ENCODE results near the genes TEX13C, DCAF12L1, STK26, MBNL3 and RTL8B.

DNA sequence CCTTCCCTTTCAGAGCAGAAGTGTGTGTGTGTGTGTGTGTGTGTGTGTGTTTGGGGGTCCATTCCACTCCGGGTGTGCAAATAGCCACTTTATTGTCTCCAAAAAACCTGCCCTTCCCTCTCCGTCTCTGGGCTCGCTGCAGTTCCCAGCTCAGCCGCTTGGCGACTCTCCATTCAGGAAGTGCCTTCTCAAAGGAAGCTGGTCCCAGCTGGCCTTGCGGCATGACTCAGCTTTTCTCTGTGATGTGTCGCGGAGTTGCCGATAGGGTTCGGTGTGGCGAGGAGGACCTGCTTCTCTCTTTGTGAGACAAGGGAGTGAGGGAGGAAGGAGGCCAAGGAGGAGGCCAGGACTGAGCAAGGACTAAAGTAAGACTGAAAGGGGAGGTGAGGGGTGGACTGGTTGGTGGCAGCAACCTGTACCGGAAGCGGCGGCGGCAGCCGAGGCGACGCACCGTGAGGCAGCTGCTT lies at the start of gene TEX13C:
Gene TEX13C (plus strand): TSS at position 237 of the 467 bp plus-strand sequence.
- PRO-cap = no peak

DNA sequence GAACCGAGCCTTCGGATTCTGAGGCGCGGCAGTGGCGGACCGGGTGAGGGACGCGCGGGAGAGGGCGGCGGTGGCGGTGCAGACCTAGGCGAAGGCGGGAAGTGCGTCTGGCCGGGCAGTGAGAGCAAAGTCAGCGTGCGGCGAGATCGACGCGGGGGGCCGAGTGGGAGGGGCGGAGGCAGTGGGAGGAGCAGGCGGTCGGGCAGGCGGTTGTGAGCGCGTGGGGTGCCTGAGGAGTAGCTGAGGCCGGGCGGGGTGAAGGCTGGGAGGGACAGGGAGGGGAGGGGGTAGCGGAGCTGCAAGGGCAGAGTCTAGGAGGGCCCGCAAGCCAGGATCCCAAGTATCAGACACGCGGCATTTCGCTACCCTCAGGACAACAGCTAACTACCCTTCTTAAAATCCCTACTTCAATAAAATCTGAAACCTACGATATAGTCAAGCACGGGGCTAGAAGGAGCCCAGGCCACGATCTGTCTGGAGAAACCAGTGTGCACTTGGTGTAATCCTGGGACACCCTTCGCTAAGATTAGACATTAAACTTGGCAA lies at the start of gene DCAF12L1:
Gene DCAF12L1 (minus strand): TSS at position 109 of the 546 bp plus-strand sequence.
- PRO-cap = unidirectional peak, minus-strand start at position 103 of the sequence; unidirectional peak, minus-strand start at position 132 of the sequence

DNA sequence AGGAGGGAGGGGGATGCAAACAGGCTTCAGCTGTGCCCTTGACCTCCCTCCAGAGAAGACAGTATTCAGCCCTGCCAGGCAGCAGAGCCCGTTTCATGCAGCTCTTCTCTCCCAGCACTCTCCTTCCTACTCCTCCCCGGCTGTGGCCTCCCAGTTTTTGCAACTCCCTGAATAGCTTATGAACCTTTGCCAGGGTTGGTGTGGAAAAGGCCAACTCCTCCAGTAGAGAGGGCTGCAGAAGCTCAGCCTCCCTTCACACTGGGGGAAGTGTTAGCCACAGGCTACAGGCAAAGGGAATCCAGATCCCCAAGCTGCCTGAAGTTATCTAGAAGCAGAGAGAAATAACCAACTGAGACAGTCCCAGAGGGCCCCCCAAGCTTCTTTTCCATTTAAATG lies 31.7 kb upstream of the APLN start:
- PRO-cap = no peak

DNA sequence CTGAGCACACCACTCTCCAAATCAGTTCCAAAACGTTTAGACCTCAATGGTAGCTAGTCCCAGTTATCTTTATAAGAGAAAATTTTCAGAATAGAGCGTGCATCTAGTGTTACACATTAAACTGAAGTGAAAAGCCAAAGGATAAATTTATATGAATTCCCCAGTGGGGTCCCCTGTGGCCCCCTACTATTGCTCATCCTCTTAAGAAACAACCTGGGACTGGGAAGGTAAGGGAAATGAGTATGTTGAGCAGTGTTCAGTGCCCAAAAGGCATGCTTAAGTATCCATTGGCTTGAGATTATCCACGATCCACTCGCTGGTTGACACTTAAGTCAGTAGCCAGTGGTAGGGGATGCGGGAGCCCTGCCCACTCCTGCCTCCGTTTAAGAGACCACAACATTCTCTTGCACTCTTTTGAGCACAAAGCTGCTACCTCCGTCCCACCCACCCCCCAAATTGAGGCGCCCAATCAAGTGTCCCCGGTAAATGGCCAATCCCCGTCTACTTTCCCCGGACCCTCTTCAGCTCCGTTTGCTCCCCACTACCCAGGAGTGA lies 24.9 kb downstream of the UTP14A start:
- PRO-cap = no peak

GRCh38 chrX:129983861-129985091 lies 1.8 kb downstream of the BCORL1 start:
- PRO-cap = bidirectional peak, plus-strand start at chrX:129984266, minus-strand start at chrX:129984247; unidirectional peak, minus-strand start at chrX:129984676

DNA sequence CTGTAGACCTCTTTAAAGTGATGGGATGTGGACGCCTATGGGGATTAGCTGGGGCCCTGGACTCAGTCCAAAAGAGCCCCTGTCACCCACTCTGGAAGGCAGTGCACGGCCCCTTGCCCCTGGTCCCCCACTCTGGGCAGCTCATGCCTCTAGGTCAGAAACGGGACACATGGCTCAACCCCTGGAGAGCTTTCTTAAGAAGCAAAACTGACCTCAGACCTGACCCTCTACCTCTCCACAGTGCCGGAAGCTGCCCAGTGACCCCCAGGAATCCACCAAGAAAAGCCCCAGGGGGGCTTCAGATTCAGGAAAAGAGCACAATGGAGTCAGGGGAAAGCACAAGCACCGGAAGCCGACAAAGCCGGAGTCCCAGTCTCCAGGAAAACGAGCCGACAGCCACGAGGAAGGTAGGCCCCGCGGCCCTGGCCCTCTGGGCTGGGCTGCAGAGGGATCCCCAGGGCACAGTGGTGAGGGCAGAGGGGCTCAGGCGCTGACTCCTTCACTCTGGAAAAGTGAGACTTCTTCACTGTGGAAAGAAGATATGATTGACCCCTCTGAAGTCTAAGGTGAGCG lies 38.4 kb downstream of the BCORL1 start:
- PRO-cap = no peak

GRCh38 chrX:130494844-130495211 lies 93.0 kb downstream of the RBMX2 start:
- PRO-cap = no peak

- PRO-cap = no peak
Measured at GRCh38 chrX:130831037-130831520, 71.9 kb downstream of the ENOX2 start.

DNA sequence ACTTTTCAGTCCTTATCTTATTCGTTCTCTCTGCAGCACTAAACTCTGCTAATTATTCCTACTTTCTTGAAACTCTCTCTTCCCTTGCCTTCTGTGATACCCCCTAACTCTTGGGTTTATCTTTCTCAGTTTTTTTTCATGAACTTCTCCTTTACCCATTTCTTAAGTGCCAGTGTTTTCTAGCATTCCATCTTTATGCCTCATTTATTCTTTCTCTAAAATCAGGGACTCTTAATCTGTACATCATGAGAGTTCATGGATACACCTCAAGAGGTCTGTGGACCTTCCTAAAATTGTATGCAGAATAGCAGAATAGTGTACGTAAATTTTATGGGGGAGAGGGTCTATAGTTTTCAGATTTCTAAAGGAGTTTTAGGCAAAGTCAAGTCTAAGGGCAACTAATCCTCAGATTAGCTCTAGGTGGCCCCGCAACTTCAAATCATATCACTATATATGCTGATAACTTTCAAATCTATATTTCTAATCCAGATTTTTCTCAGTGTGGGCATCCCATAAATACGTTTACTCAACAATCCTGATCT lies 60.3 kb downstream of the ENOX2 start:
- PRO-cap = no peak

- PRO-cap = unidirectional peak, plus-strand start at chrX:132022783; bidirectional peak, plus-strand start at chrX:132022860, minus-strand start at chrX:132022865; bidirectional peak, plus-strand start at chrX:132022919, minus-strand start at chrX:132022891; bidirectional peak, plus-strand start at chrX:132023302, minus-strand start at chrX:132023140
Measured at GRCh38 chrX:132022645-132023423, at the start of gene STK26. Gene STK26 (plus strand): TSS chrX:132023302.

DNA sequence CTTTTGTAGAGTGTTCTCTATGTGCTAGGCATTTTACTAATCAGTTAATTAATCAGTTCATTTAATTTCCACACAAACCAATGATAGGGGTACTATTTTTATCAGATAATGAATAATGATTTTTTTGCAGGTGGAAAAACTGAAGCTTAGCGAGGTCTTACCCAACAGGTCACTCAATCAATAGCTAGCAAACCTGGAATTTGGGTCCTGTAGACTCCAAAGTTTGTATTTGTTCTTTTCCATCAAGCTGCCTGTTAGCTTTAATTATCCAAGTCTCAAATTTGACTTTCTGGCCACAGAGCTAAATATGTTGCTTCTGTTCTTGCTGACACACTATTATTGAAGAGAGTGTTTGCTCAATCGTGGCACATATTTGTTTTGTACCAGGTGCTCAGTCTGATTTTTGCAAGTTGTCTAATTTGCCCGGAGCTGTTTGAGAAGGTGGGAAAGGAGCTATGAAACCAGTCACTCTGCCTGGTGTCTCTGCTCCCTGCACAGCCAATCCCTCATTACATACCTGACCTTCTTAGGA lies 41.7 kb upstream of the FRMD7 start:
- PRO-cap = no peak

GRCh38 chrX:132213971-132214657 lies 5.1 kb downstream of the RAP2C start:
- PRO-cap = no peak

DNA sequence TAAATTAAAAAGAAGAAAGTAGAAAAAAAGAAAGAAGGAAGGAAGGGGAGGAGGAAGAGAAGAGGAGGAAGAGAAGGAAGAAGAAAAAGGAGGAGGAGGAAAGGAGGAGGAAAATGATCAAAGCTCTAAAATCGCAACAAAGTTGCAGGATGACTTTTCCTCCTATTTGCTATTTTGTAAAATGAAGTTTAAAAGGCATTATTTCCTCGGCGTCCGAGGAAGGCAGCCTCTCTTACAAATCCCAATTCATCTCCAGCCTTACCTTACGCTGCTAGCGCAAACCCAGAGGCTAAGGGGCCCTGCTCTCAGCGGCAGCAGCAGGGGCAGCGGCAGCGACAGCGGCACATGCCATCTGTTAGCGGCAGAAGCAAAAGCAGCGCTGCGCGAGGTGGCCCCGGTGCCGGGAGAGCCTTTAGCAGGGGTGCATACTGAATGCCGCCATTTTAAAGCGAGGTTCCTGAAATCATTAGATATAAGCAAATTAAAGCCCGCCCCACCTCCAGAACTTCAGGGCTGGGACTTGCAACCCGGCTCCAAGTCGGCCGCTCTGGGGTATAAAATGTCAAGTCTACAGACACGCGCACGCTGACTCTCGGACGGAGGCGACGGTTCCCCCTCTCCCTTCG lies at the start of gene MBNL3:
Gene MBNL3 (minus strand): TSS at position 450 of the 626 bp plus-strand sequence.
- PRO-cap = unidirectional peak, plus-strand start at position 198 of the sequence; unidirectional peak, plus-strand start at position 285 of the sequence; bidirectional peak, plus-strand start at position 364 of the sequence, minus-strand start at position 357 of the sequence; bidirectional peak, plus-strand start at position 583 of the sequence, minus-strand start at position 549 of the sequence

DNA sequence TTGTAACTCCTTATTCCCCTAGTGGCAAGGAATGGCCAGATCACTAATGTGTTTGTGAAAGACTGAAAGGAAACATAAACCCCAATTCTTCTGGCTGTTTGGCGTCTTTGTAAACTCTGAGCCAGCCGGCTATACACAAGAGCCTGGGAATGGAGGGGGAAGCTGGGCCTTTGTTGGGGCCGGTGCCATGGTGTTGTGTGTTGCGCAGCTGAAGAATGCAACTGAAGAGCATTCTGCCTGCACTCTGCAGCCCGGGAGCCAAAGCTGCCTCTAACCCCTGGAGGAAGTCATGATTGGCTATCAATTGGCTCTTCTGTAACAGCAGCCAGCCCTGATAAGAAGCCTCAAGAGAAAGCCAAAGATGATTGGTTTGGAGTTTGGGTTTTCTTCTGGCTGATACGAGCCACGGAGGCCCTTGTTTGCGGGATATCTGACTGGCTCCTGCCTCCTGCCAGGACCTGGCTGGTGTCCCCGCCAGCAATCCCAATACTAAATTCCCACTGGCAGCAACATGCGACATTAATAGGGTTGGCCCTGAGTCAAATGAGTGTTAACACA lies 89.8 kb upstream of the TFDP3 start:
- PRO-cap = bidirectional peak, plus-strand start at position 427 of the sequence, minus-strand start at position 223 of the sequence

DNA sequence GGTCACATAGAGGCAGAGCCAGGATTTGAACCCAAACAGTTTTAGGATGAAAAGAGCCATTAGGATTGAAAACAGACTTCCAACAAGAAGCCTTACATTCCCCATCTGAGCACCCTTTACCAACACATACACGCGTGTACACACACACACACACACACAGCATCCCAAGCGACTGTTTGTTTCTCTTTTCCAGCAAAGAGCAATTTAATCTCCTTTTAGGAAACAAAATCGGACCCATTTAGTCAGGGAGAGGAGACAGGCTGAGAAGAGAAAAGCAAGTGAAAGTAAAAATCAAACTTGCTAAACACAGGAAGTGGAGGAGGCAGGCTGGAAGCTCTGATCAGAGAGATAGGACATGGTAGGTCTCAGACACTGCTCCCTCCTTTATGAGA lies 62.4 kb downstream of the GPC3 start:
- PRO-cap = no peak

DNA sequence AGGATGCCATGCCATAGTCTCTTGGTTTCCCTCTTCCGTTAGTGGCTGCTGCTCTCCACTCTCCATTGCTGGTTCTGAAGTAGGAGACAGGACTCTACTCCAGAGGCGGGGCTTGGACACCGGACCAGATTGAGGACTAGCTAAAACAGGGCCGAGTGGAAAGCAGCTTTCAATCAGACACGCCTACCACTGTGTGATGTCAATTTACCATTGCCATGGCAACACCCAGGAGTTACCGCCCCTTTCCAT lies 88.7 kb upstream of the CCDC160 start:
- PRO-cap = no peak

DNA sequence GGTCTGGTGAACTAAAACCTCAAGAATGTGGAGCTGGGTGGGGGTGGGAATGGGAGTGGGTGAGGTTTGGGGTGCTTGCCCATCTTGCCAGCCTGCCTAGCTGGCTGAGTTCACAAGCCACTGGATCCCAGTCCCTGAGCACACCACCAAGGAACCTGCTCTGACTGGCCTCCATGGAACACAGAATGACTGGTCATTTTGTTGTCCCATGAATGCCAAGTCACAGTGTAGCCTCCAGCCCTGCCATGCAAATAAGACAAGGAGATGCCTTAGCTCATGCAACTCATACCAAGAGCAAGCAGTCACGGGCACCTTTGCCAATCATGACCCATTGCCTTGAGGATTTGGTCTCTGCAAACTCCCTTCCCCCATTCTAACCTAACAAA lies 12.2 kb upstream of the PLAC1 start:
- PRO-cap = no peak

DNA sequence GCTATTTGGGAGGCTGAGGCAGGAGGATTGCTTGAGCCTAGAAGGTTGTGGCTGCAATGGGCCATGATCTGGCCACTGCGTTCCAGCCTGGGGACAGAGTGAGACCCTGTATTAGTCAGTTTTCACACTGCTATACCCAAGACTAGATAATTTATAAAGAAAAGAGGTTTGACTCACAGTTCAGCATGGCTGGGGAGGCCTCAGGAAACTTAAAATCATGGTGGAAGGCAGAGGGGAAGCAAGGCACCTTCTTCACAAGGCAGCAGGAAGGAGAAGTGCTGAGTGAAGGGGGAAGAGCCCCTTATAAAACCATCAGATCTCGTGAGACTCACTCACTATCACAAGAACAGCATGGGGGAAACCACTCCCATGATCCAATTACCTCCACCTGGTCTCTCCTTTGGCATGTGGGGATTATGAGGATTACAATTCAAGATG lies 31.9 kb upstream of the MOSPD1 start:
- PRO-cap = no peak

GRCh38 chrX:135022420-135023114 lies at the start of gene RTL8B:
Gene RTL8B (minus strand): TSS chrX:135022542.
- PRO-cap = bidirectional peak, plus-strand start at chrX:135022630, minus-strand start at chrX:135022479

DNA sequence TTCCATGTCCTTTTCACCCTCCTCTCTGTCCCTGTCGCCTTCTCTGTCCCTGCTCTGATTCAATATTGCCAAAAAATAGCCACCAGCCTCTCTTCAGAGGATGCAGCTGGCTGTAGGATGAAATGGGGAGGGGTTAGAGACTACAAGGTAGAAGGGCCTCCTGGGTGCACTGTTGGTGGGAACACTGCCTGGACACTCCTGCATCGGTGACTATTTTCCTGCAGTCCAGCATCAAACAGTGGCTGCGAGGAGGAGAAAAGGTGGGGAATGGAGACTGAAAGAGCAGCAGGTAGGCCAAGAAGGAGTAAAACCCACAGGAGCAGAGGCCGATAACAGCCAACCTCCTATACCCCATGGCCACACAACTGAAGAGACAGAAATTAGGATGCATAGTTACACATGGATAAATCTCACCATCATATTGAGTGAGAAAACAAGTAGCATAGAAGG lies 12.0 kb downstream of the ZNF75D start:
- PRO-cap = no peak